ENCODE results near the gene LTK.

- RRBS: no CpG with 5 or more reads among the region's 9 CpGs
Observed at GRCh38 chr15:40452322-40452859, 11.6 kb downstream of the BAHD1 start.

DNA sequence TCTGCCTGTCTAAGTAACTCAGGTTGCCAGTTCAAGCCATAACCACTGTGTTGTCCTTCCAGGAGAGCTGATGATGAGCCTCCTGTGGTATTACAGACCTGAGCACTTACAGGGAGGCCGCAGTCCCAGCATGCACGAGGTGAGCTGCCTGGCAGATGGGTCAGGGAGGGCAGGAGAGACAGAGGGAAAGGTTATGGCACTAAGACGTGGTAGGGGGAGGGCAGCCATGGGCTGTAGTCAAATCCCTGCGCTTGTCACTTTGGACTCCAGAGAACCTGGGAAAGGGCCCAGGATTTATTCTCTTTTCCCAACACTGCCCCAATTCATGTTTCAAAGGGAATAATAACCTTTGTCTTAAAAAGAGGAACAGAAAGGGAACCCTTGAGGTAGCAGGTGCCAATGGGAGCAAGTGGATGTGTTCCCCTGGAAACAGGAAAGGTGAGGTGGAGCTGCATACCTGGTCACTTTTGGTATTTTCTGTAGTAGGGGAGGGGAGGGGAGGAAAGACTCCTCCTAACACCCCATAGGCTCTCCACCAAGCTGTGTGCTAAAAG, 6.3 kb upstream of the CHST14 start:
- RRBS: no CpG with 5 or more reads among the region's 4 CpGs

DNA sequence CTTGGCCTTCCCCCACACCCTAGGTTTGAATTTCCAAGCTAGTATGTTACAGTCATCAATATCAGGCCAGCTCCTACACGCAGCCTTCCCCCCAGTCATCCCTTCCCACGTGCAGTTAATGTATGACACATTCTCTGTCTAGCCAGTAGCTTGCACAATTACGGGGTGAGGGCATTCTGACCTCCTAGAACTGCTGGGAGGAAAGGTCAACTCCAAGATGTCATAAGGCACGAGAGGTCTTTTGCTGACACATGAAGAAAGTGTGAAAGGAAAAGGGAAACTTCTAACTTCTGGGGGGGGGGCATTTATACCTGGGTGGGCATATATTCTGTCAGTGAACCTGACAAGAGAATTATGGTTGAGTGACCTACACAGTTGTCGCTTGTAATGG, 10.8 kb downstream of the RMDN3 start:
- RRBS: no CpG with 5 or more reads among the region's 5 CpGs

GRCh38 chr15:40769011-40769799, 575 bp upstream of the C15orf62 start:
- RRBS: 75% methylated on average over 5 of the region's 22 CpGs

DNA sequence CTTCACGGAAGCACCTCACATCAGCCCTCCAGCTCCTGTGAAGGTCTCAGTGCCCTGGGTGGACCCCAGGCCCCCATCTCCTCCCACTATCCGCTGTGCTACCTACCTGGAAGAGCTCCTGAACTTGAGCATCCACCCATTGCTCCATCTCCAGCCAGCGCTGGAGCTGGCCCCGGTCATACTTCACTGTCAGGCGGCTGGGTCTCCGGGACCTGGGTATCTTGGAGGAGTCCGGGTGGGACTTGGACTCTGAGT, 300 bp downstream of the PPP1R14D start:
- RRBS: no CpG with 5 or more reads among the region's 7 CpGs

GRCh38 chr15:40907404-40907925, 13.2 kb downstream of the VPS18 start:
- RRBS: no CpG with 5 or more reads among the region's 9 CpGs

DNA sequence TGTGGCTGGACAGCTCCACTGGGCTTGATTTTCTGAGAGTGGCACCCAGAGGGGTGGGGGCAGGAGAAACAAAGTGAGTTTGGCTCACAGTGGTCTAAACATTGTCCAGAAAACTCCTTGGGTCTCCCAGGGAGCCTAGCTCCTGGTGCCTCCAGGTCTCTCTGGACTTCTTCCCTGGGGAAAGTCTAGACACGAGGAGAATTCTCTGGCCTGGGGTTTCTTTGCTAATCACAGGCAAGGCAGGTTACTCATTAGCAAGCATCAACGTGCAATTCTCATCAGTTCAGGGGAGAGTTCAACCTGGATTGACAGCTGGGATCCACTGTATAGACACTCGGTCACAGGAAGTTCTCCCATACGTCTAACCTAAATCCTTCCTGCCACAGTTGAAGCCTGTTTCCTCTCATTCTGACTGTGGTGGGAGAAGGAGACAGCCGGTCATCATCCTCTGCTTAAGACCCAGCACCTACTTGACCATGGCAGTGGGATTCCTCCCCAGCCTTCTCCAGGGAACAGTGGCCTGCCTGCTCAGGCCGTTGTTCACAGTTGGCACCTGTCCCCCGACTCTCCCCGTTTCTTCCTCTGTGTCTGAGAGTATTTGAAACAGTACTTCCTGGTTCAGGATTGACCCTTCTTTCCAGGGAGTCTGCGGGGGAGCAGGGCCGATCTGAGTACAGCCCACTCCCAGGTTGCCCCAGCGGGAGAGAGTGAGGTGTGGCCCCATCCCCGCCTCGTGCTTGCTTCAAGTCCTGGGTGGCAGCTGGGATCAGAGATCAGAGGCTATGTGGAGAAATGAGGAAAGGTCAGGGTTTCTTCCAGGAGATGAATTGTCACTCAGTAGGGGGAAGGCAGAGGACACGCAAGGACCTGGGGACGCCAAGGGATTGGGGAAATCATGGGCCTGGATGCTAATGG, 6.8 kb upstream of the DLL4 start:
- RRBS: no CpG with 5 or more reads among the region's 15 CpGs

DNA sequence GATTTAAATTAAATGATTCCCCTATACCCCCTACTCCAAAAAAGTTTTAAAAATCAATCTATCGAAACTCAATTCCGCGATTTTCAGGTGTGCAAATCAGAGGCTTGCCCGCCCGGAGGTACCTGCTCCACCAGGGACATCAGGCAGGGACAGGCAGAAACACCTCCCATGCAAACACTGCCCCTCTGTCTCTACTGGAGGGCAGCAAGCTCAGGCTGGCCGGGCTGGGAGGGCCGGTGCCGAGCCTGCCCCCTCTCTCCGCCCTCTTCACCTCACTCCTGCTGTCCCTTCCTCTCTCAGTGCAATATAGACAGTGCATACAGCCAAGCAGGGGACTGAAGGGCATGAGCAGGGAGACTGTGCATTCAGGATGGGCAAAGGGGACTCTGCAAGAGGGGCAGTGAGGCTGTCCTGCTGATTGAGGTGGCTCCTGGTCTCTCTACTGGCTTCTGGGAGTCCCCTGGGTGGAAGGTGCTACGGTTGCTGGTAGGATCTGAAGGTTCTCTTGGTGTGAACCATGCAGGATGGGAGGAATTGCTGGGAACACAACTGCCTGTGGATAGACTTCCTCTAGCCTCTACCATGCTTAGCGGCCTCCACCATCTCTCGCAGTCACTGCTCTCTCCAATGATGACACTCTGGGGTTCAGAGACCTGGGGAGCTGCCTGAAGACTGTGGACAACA, 26.0 kb downstream of the CHAC1 start:
- RRBS: no CpG with 5 or more reads among the region's 12 CpGs

GRCh38 chr15:40989500-40990682, 36.6 kb downstream of the CHAC1 start:
- RRBS: no CpG with 5 or more reads among the region's 4 CpGs

DNA sequence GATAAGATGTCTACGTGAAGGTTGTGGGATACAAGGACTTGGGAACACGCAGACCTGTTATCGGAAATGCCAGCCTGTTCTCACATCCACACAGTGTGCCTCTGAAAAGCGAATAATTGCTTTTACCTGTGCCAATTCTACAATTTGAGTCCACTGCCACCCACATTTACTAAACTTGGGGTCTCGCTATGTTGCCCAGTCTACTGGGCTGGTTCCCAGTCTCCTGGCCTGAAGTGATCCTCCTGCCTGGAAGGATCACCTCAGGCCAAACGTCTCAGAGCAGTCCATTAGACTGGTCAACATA, 780 bp upstream of the INO80 start:
- RRBS: no CpG with 5 or more reads among the region's 6 CpGs

GRCh38 chr15:41513531-41514119, at the start of gene LTK:
Gene LTK (minus strand): TSS chr15:41513827.
- RRBS: 2% methylated on average over 12 of the region's 29 CpGs

GRCh38 chr15:41520323-41521115, 6.9 kb upstream of the LTK start:
- RRBS: no CpG with 5 or more reads among the region's 27 CpGs

DNA sequence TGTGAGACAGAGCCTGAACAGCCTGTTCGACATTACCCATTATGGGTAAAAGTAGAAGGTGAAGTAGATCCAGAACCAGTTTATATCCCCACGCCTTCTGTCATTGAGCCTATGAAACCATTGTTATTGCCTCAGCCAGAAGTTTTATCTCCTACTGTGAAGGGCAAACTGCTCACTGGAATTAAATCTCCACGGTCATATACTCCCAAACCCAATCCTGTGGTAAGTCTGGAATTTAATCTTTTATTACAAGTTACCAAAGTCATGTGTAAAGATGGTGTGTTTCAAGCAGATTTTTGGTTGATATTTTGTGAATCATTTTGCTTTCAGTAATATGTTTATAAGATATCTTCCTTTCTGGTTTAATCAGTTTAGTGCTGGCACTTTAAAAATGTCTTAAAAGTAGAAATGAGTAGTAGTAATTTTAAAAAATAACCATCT, 47.1 kb upstream of the MAPKBP1 start:
- RRBS: no CpG with 5 or more reads among the region's 3 CpGs

DNA sequence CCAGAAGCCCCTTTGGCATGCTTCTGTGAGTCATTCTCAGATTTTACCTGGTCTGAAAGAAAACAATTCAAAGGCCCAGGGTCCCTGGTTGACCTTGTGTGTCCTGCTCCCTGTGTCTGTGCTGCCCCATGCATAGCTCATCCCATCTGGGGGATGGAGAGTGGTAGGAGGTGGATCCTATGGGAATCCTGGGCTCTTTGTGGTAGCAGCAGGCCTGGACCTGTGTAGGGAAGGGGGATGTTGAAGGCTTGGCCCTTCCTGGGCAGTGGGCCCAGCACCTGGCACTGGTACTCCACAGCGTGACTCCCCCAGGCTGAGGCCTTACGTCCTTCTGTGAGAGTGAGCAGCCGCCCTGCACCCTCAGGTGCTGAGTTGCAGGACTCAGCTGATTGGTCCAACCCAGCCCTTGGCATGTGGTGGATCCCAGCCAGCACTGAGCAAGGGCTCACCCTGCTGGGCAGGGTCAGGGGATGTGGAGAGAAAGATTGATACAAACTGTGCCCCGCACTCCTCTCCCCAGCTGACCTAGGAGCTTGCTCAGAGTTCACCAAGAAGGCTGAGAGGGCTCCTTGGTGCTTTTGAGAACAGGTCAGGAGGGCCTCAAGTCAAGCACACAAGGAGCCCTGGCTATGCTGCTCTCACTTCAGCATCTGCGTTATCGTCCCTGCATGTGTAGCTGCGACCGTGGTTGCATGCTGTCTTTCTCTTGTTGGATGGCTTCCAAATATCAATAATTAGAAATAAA, 21.4 kb upstream of the JMJD7 start:
- RRBS: no CpG with 5 or more reads among the region's 8 CpGs

DNA sequence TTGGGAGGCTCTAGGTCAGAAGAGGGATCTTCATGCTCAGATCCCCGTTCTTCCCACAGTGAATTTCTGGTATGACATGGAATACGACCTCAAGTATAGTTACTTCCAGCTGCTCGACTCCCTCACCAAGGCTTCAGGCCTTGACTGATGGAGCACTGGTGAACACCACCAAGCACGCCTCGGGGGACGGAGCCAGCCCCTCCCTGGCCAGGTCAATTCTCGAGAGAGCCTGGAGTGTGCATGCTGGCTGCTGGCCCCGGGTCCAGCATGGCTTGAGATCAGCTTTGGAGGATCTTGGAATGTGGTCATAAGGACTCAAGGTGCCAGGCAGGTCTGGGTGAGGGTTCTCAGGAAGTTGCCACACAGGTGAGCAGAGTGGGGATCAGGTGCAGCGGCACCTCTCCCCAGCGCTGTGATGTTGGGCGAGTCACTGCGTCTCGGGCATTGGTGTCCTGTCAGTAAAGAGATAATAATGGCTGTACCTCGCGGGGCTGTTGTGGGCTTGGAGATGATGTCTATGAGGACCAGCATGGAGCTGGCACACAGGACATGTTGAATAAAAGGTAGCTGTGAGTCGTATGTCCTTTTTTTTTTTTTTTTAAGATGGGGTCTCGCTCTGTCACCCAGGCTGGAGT, 1.5 kb upstream of the PLA2G4B start:
- RRBS: no CpG with 5 or more reads among the region's 17 CpGs

DNA sequence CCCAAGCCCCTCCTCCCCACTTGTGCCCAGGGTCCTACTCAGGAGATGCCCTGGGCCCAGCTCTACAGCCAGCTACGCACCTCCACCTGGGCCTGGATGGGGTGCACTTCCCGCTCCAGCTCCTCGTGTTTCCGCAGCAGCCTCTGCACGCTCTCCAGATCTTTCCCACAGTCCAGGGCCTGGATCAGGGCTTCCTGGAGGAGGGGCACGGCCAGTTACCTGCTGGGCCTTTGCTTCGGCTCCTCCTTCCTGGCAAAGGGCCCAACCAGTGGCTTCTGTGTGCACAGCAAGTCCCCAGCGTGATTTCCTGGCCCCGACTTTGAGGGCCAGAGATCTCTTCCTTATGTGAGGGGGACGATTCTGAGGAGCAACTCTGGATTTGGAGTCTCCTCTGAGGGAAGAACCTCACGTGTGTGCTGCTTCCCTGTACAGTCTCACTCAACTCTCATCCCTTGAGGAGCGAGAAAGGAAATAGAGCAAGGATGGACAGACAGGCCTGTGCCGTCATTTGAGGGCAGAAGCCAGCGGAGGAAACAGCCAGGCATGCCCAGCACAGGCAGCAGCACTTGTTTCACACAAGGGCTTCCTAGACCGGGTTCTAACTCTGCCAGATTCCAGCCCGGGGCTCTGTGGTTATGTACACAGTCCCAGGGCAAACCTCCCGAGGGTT, 24.2 kb downstream of the PLA2G4B start:
- RRBS: no CpG with 5 or more reads among the region's 17 CpGs

DNA sequence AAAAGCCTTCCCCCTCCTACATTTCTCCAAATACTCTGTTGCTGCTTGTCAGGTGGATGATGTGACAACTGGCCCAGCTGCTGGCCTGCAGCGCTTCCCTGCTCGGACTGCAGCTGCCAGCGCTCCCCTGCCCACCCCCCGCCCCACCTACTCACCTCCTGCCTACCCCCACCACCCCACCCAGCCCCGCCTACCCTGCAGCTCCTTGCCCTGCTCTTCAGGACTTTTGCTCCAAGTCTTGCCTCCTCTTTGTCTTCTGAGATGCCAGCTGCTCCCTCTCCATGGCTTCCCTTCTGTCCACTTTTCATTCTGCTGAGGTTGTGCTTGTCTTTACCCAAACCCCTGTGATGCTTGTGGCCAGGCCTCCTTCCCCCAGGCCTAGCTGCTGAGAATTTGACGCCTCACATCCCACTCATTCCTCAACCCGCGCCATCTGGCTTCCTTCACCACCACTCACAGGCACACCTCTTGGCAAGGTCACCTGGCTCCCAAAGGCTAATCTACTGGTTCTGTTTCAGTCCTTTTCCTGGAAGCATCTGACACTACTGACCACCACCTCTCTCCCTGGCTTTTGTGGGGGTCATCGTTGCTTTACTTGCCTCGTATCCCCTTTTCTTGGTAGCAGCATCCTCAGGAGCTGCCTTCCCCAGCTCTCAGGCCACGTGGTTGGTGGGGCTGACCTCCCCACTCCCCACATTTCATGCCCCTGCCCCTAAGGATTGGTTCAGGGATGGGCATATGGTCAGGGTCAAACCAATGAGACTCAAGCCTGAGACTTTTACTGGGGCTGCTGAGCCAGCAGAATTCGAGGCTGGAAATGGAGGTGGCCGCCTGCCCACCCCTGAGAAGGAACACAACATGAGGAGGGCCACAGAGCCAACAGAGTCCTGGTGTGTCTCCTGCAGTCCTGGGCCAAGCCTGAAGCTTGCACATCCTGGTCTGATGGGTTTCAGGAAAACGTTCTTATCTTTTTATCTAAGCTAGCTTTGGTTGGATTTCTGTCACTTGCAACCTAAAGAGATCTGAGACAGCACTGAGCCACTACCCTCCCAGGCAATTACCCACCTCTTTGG, 6.2 kb downstream of the EHD4 start:
- RRBS: no CpG with 5 or more reads among the region's 14 CpGs

GRCh38 chr15:41974715-41975141, 2.4 kb upstream of the EHD4 start:
- RRBS: no CpG with 5 or more reads among the region's 5 CpGs

DNA sequence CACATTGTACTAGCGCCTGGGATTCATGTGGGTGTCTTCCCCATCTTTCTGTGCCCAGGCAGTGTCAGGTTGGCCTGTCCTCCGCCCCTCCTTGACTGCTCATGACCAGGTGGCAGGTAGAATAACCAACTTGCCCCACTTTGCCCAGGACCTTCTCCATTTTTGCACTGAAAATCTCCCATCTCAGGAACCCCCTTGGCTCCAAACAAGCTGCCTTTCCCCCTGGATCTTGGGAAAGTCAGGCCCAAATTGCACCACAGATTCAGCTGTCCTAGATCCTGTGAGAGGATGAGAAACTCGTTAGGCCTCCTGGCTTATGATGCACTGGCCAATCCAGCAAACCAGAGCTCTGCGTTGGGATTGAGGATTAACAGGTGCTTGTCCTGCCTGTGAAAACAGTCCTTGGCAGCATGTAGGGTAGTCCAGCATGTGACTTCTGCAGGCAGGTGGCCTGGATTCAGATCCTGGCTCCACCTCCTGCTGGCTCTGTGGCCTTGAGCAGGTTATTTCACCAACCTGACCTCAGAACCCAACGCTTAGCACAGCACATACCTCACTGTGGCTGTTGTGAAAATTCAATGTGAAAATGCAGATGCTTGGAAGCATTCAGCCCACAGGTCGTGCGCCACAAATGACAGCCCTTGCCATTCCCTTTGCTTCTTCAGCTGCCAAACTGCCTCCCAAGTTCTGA, 33.7 kb downstream of the PLA2G4D start:
- RRBS: no CpG with 5 or more reads among the region's 7 CpGs

DNA sequence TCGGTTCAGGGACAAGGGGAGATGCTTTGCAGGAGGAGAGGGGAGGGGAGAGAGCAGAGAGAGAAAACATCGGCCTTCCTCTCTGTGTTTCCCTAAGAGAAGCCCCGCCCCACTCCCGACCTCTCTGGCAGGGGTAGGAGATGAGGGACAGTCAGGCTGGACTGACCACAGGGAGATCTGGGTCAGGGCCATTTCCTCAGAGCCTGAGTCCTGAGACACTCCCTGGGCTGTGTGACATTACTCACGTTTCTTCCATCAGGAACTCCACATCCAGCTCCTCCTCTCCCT, 9.2 kb downstream of the PLA2G4D start:
- RRBS: no CpG with 5 or more reads among the region's 5 CpGs